ENCODE measurements around the gene ADGRD2.

DNA sequence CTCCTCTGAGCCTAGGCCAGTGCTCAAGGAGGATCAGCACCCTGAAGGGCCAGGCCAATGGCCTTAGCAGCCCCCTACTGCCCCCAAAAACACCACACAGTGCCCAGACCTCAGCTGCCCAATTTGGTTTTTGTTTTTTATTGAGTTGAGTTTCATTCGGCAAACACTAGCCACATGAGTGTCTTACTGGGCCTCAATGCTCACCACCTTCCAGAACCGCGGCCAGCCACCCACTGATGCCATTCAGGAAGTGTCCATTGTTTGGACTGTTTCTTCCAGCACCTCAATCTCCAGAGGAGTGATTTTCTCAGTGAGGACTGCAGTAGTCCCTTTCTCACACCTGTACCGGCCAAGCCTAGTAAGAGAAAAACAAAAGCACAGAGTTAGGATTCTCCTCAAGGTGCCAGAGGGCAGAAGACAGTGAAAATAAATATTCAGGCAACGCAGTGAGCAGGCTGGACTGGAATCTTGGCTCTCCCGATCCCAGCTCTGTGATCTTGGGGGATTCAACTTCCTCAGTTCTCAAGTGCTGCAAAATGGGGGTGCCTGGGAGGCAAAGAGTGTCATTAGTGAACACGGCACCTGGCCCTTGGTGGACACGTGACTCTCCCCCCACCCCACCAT, 61.8 kb downstream of the PSMB7 start:
- PRO-cap, result no peak
CAGE:
- cytosol, long polyA plus RNA, result no peak
- long polyA plus RNA, result no peak
- nucleus, long polyA plus RNA, result no peak

- PRO-cap, result no peak
CAGE:
- cytosol, long polyA plus RNA, result no peak
- long polyA plus RNA, result no peak
- nucleus, long polyA plus RNA, result no peak
Observed at GRCh38 chr9:124380866-124381707, 34.2 kb downstream of the PSMB7 start.

GRCh38 chr9:124450034-124450688, at the start of gene ADGRD2:
Gene ADGRD2, plus strand, starts transcription at chr9:124450451.
- PRO-cap, result no peak
CAGE:
- cytosol, long polyA plus RNA, result no peak
- long polyA plus RNA, result no peak
- nucleus, long polyA plus RNA, result no peak

DNA sequence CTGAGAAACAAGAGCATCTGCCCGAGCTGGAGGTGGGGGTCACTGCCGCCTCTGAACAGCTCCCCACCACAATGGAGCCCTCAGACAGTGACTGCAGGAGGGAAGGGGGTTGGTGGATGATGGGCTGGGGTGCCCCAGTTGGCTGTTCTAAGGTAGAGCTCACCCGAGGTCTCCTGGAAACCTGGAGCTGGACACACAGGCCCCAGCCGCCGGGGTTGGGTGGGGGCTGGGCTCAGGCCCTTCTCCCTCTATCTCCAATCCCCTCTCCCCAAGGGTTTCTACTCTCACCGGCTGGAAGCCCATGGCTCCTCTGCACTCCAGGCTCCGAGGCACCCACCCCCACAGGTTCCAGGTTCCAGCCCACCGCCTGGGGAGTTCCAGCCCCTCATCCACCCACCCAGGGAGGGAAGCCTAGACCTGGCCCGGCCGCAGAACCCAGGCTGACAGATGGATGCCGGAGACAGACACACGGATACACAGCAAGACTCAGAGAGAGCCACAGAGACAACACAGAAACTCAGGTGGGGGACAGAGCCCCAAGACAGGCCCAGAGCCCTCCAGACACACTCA, 731 bp downstream of the NR5A1 start:
- PRO-cap, result no peak
CAGE:
- cytosol, long polyA plus RNA, result no peak
- long polyA plus RNA, result no peak
- nucleus, long polyA plus RNA, result no peak

- PRO-cap, result no peak
CAGE:
- cytosol, long polyA plus RNA, result no peak
- long polyA plus RNA, result no peak
- nucleus, long polyA plus RNA, result no peak
Observed at GRCh38 chr9:124514455-124515190, 7.4 kb upstream of the NR5A1 start.

GRCh38 chr9:124593652-124594184, 86.5 kb upstream of the NR5A1 start:
- PRO-cap, result no peak
CAGE:
- cytosol, long polyA plus RNA, result no peak
- long polyA plus RNA, result no peak
- nucleus, long polyA plus RNA, result no peak

GRCh38 chr9:124852459-124853007, 727 bp upstream of the WDR38 start:
- PRO-cap, result no peak
CAGE:
- cytosol, long polyA plus RNA, result no peak
- long polyA plus RNA, result no peak
- nucleus, long polyA plus RNA, result no peak

DNA sequence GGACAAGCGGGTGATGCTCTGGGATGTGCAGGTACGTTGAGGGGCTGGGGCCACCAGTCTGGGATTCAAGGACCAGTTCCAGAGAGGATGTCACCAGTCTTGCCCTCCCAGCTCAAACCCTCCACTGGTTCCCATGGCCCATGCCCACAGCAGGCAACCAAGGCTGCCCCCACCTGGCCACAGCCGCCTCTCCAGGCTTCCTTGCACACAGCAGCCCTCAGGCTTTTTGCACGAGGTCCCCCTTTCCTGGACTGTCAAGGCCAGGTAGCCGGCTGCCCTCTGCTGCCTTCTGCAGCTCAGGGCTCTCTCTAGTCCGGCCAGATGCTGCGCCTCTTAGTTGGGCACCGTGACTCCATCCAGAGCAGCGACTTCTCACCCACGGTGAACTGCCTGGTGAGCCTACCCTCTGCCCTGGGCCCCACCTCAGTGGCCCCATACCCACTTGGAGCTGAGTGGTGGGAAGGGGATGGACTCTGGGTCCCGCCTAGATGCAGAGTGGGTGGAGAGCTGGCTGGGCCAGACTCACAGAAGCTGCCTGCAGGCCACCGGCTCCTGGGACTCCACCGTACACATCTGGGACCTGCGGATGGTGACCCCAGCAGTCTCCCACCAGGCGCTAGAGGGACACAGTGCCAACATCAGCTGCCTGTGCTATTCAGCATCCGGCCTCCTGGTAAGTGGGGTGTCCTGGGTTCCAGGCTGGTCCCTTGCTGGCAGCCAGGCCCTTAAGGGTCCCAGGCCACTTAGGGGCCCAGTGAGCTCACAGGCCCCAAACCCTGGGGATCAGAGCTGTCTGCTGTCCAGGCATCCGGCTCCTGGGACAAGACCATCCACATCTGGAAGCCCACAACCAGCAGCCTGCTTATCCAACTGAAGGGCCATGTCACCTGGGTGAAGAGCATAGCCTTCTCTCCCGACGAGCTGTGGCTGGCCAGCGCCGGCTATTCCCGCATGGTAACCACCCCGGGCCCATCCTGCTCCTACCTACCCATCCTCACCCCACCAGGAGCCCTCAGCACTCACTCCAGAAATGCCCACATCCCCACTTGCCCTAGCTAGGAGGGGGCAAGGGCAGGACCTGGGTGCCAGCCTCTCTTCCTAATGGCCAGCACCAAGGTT, 3.0 kb downstream of the WDR38 start:
- PRO-cap, result no peak
CAGE:
- cytosol, long polyA plus RNA, result no peak
- long polyA plus RNA, result no peak
- nucleus, long polyA plus RNA, result no peak

DNA sequence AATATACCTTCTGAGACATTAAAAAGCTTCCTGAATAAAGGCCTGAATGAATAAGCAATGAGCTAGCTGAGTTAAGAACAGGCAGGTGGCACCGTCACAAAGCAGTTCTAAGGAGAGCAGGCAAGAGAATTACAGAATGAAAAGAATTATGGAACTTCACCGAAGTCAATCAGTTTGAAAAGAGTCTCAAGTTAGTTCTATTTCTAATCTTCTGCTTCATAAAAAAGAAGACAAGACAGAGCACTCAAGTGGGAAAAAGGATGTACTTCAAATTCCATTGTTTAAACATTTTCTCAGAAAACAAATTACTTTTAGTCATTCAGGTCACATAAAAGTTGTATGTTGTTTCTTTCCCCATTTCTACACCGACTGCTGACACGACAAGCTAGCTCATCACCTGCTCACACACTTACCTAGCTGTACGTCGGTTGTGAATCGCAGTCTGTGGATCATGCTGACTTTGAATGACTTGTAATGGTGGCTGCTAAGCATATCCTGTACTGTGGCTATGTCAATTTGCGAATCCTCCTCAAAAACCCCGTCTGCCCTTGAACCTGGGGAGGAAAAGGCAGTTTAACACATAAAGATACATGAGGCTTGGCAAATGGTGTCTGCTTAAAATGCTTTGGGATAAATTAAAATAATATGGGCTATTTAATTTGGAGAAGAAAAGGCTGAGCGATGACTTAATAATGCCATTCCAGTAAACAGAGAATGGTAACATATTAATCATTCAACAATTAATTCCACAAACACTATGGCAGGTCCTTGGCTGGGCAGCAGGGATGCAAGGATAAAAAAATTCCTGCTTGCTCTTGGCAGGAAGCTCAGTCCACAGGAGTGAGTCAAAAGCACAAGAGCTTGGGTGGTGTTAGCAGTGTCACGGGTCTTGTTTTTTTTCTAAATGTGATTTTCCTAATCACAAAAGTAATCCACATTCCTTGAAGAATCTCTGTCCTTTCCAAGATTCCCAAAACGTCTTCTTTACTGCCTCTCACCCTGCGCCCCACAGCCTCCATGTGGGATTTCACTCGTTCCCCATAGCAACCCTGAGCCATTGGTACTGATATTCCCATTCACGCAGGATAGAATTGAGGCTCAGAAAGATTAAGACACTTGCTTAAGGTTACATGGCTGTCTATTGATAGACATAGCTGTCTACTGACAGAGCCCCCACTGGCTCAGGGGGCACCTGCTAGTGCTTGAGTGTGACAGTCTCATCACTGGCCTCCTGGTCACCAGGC, 222.6 kb downstream of the MAPKAP1 start:
- PRO-cap, result no peak
CAGE:
- cytosol, long polyA plus RNA, result no peak
- long polyA plus RNA, result no peak
- nucleus, long polyA plus RNA, result no peak

GRCh38 chr9:125749056-125749967, 2.1 kb downstream of the PBX3 start:
- PRO-cap, result no peak
CAGE:
- cytosol, long polyA plus RNA, result no peak
- long polyA plus RNA, result no peak
- nucleus, long polyA plus RNA, result no peak

DNA sequence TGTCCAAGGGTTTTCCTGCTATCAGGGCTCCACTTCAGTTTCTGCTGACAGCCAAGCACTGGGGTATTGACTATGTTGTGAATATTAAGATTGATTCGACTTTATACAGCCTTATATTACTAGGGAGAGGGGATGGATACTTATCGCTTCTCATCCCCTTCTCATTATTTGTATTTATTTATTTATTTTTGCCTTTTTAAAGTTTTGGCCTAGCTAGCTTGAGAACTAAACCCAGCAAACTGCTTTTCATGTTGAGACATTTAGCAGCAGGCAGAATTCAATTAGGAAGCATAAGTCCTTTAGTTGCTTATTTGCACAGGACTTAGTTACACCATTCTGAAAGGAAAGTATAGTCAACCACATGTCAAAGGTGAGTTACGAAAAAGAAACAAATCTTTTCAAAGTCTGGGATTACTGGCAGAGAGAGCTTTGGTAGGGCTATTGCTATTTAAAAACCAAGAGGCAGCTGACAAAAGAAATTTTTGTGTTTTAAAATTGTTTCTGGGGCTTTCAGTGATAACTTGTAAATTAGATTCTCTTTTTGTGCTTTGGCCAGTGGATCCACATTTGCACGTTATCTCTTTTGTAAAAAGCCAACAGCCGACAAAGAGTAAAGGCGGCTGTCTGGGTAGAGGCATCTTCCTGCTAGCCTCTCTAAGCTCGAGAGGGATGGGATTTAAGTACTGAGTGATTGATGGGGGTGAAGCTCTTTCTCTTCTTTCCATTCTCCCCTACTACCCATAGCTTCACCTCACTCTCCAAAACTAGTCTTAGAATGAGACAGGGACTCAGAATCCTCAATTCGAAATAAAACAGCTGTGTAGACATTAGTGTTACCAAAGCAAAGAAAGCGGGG, 3.2 kb downstream of the PBX3 start:
- PRO-cap, result no peak
CAGE:
- cytosol, long polyA plus RNA, result no peak
- long polyA plus RNA, result no peak
- nucleus, long polyA plus RNA, result no peak

DNA sequence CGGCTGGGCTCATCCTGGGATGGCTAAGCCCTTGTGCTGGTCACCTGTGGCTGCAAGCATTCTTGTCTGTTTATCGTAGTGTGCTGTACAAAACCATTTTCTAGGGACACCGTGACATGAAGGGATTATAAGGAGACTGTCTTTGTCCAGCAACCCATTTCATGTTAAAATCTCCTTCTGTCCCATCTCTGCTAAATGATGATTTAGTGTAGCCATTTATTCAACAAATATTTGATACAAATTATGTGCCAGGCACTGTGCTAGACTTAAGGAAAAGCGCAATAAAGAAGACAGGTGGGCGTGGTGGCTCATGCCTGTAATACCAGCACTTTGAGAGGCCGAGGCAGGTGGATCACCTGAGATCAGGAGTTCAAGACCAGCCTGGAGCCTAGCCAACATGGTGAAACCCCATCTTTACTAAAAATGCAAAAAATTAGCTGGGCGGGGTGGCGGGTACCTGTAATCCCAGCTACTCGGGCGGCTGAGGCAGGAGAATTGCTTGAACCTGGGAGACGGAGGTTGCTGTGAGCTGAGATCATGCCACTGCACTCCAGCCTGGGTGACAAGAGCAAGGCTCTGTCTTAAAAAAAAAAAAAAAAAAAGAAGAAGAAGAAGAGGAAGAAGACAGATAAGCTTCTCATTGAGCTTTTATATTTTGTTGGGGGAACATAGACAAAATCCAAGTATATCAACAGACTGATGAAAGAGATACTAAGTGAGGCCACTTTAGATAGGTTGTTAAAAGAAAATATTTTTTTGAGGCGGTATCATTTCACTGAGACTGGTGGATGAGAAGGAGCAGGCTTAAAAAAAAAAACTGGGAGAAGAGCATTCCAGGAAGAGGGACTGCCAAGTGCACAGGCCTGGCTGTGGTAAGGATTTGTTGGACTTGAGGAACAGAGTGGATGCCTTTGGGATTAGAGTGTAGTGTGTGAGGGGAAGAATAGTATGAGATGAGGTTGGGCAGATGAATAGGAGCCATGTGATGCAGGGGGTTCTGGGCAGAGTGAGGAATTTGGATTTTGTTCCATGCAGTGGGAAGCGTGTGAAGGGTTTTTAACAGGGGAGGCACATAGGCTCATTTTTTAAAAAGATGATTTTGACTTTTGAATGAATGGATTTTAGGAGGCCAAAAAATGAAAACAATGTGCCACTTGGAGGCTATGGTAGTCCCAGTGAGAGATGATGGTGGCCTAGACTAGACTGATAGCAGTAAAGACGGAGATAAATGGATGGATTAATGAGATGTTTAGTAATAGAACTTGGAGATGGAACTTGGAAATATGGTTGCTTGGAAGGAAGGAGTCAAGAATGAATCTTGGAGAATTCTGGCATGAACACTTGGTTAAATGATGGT, 57.7 kb downstream of the PBX3 start:
- PRO-cap, result no peak
CAGE:
- cytosol, long polyA plus RNA, result no peak
- long polyA plus RNA, result no peak
- nucleus, long polyA plus RNA, result start-site peak on the plus strand centred at position 828 of the sequence, 434 bp wide, 15 and 33 reads in 2 replicates

DNA sequence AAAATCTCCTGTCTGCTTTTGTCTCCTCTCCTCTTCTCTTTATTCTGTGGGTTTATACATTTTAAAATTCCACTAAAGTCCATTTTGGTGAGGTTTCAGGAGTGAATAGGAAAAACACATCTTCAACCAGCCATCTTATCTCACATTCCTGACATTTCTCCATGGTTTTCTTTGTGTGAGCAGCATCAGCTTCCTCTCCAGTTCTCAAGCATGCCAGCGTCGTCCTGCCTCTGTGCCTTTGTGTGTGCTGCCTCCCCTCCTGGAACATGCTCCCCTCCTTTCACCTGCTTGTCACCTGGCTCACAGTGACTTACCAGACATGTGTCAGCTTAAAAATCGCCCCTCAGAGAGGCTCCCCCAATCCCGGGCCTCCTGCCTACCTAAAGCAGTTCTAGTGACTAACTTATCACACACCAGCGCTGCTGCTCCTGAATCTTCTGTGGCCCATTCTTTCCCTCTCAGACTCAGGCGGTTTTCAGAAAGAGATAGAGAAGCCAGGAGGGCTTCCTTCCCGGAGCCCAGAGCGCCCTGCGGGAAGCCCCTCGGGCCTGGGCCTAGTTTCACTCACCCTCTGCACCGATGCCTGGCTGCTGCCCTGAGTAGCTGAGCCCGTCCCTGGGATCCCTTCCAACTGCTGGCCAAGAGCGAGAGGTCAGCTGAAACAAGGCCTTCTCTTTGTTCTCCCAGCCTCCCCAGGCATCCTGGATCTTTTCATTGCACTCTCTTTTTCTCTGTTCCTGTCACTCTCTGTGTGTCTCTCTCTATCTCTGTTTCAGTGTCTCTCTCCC, 51.2 kb upstream of the MVB12B start:
- PRO-cap, result no peak
CAGE:
- cytosol, long polyA plus RNA, result no peak
- long polyA plus RNA, result no peak
- nucleus, long polyA plus RNA, result no peak

- PRO-cap, result no peak
CAGE:
- cytosol, long polyA plus RNA, result no peak
- long polyA plus RNA, result no peak
- nucleus, long polyA plus RNA, result no peak
Observed at GRCh38 chr9:126325946-126326251, 730 bp upstream of the MVB12B start.

DNA sequence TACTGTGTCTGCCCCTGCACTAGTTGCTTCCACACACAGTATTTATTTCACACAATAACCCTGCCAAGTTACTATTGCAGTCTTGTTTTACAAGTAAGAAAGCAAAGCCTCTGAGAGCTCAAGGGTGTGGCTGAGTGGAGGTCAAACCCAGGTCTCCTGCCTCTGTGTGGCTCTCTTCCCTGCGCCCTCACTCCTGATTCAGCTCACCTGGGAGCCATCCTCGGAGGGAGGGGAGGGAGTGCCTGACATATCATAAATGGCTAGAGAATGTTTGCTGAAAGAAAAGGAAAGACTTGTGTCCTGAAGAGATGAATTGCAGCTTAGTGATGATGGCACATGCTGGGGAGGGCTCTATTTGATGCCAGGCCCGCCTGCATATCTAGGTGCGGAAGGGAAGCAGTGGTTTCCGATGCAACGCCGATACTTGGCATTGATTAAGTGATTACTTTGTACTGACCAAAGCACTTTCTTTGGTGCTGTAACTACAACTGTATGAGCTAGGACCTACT, 41.1 kb downstream of the MVB12B start:
- PRO-cap, result no peak
CAGE:
- cytosol, long polyA plus RNA, result no peak
- long polyA plus RNA, result no peak
- nucleus, long polyA plus RNA, result no peak

GRCh38 chr9:126392861-126393450, 66.3 kb downstream of the MVB12B start:
- PRO-cap, result no peak
CAGE:
- cytosol, long polyA plus RNA, result no peak
- long polyA plus RNA, result no peak
- nucleus, long polyA plus RNA, result no peak

- PRO-cap, result no peak
CAGE:
- cytosol, long polyA plus RNA, result no peak
- long polyA plus RNA, result no peak
- nucleus, long polyA plus RNA, result no peak
Observed at GRCh38 chr9:126723967-126724768, 80.7 kb upstream of the ZBTB43 start.

GRCh38 chr9:126805252-126806242, 707 bp downstream of the ZBTB43 start:
- PRO-cap, result no peak
CAGE:
- cytosol, long polyA plus RNA, result no peak
- long polyA plus RNA, result no peak
- nucleus, long polyA plus RNA, result no peak

DNA sequence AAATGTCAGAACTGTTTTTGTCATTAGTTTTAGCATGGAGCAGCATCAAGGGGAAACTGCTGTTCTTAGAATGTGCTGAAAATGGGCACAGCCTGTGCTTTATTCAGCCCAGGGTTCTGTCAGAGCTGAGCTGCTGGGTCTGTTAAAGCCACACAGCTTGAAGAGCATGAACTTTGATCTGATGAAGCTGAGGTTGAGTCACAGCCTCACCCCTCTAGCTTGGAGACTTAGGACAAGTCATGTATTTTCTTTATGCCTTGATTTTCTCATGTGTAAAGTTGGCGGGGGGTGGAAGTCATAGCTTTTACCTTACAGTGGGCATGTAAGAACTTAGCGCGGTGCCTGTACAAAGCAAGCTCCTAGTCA, 72.0 kb downstream of the RALGPS1 start:
- PRO-cap, result no peak
CAGE:
- cytosol, long polyA plus RNA, result no peak
- long polyA plus RNA, result no peak
- nucleus, long polyA plus RNA, result no peak

DNA sequence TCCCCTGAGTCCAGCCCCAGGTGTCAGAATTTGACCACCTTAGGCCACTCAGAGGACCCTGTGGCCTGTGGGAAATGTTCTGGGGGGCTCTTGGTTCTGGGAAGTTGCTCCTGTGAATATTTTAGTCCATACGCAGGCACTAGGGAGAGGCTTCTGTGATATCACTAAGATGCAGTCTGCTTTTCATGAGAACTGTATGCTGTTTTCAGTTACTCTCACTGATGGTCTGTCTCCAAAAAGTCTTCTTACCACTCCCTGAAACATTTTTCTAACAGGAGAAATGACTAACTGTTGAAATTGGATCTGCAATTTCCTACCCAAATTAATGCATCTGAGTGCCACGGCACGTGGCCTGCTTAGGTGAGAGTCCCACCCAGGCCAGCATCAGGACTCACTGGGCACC, 23.3 kb downstream of the ANGPTL2 start:
- PRO-cap, result no peak
CAGE:
- cytosol, long polyA plus RNA, result no peak
- long polyA plus RNA, result no peak
- nucleus, long polyA plus RNA, result no peak

All from A549 (cell line).